ENCODE measurements around a stretch of chr17.

- PRO-cap: no peak
Observed at GRCh38 chr17:143743-144250, 6.4 kb downstream of the SCGB1C2 start.

GRCh38 chr17:182367-182877 lies 972 bp upstream of the DOC2B start:
- PRO-cap: no peak

DNA sequence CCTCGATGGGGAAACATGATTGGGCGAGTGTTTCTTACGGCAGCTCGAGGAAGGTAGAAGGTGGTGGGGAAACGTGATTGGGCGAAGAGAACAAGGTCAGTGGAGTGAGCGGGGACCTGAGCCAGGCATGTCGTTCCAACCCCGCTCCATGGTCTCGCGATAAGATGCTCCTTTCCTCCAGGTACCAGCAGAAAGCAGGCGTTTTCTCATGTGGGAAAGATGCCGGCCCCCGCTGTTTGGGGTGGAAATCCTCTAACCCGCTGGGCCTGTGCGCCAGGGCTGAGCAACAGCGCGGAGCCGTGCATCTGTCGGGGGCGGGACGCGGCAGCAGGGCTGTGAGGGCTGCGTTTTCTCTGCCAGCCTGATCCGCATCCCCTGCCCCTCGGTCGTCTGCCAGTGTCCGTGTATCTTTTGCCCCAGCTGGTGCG lies 25.6 kb upstream of the DOC2B start:
- PRO-cap: no peak

DNA sequence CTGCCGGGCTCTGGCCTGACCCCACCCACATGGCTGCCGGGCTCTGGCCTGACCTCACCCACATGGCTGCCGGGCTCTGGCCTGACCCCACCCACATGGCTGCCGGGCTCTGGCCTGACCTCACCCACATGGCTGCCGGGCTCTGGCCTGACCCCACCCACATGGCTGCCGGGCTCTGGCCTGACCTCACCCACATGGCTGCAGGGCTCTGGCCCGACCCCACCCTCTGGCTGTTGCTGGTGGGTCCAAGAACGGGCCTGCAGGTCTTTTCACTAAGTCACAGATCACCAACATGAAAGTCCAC lies 34.6 kb upstream of the DOC2B start:
- PRO-cap: no peak

DNA sequence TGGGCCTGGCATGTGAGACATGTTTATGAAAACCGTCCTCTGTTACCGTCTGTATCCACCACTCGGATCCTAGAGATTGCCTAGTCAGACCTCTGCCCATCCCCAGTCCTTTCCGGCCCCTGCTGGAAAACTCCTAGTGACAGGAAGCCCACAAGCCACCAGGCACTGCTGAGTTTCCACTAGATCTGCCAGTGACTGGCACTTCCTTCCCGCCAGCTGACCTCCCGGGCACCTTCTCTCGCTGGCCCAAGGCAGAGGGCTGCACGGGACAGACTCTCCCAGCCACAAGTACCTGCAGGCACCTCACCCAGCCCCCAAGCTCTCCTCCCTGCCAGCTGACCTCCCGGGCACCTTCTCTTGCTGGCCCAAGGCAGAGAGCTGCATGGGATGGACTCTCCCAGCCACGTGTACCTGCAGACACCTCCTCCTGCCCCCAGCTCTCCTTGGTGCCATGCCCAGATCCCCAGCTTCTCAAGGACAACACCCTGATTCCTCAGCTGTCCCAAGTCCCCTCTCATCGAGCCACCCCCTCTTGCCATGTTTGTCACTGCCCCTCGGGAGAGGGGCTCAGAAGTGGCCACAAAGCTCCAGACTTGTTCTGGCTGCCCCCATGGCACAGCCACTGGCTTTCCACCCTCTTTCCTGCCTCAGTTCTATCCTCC lies 66.4 kb upstream of the DOC2B start:
- PRO-cap: no peak

GRCh38 chr17:310951-311319 lies 41.7 kb downstream of the RPH3AL start:
- PRO-cap: no peak

DNA sequence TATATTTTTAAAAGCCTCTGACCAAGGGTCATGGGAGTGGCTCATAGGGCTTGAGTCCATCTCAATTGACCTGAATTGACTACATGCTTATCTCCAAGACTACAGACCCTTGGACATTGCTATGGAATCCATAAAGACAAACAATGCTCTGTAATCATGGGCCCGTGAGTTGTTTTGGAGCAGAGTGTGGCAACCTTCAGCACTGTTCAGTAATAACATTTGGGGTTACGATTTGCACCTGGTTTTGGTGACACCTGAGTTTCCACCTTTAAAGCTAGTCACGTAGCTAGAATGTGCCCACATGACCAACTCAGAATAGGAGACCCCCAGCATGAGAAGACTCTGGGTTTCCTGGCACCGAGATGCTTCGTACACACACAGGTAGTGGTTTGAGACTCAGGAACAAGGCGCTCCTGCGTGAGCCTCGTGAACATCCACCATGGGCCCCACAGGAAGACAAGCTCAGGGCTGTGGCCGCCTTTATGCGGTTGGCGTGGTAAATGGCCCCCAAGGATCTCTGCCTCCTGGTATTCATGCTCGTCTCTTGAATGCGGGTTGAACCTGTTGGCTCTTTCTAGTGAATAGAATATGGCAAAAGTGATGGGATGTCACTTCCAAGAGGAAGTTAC lies 9.1 kb downstream of the C17orf97 start:
- PRO-cap: no peak

GRCh38 chr17:423219-423477 lies 13.0 kb downstream of the C17orf97 start:
- PRO-cap: no peak

DNA sequence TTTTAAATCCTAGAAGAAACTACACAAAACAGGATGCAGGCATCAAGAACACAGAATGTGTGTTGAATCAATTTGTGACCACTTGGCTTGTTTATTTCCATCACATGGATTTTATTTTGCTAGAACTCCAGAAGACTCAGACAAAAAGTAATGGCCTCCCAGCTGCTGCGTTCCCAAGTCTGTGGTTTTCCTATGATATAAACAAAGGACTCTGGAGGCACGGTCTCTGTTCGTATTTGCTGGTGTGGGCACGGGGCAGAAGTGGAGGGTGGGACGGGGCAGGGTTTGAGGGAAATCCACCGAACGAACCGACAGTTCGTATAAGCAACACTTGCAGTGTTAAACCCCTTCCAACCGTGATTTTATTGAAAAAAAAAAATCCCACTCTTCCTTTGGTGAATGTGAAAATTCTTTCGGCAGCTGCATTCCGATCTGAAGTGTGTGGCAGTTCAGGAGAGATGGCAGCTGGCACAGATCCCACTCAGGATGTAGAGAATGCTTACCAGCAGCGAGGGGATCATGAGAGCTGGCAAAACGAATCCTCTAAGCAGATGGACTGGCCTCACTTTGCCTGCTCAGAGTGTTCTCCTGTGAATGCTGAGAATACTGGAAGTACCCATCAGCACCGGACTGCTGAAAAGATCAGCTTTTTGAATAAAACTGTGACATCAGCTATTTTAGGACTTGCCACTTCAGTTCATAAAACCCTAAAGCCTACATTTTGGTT lies 139.3 kb downstream of the C17orf97 start:
- PRO-cap: no peak

DNA sequence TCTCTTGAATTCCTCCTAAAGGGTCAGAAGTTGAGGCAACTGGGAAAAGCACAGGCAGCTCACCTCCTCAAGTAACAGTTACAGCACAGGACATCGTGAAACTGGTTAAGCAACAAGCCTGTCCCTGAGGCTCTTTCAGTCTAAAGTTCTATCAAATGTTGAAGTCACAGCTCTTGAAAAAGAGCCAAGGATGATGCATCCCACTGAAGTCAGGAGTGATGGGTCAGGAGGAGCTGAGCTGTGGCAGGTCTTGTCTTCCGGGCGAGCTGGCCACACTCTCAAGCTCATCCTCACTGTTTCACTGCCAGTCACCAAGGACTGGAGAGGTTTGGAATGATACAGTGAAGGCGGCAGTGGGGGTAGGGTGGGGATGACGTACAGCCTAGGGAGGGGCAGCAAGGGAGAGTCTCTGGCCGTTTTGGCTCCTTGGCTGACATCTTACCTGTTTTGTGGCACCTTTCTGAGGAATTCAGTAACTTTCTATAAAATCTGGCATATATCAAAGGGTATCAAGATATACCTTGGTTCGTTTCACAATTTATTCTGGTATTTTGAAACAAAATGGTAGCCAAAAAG lies 99.4 kb downstream of the VPS53 start:
- PRO-cap: no peak

DNA sequence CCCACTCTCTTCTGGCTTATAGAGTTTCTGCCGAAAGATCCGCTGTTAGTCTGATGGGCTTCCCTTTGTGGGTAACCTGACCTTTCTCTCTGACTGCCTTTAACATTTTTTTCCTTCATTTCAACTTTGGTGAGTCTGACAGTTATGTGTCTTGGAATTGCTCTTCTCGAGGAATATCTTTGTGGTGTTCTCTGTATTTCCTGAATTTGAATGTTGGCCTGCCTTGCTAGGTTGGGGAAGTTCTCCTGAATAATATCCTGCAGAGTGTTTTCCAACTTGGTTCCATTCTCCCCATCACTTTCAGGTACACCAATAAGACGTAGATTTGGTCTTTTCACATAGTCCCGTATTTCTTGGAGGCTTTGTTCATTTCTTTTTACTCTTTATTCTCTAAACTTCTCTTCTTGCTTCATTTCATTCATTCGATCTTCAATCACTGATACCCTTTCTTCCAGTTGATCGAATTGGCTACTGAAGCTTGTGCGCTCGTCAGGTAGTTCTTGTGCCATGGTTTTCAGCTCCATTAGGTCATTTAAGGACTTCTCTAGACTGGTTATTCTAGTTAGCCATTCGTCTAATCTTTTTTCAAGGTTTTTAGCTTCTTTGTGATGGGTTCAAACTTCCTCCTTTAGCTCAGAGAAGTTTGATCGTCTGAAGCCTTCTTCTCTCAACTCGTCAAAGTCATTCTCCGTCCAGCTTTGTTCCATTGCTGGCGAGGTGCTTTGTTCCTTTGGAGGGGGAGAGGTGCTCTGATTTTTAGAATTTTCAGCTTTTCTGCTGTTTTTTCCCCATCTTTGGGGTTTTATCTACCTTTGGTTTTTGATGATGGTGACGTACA lies 75.7 kb downstream of the VPS53 start:
- PRO-cap: no peak

DNA sequence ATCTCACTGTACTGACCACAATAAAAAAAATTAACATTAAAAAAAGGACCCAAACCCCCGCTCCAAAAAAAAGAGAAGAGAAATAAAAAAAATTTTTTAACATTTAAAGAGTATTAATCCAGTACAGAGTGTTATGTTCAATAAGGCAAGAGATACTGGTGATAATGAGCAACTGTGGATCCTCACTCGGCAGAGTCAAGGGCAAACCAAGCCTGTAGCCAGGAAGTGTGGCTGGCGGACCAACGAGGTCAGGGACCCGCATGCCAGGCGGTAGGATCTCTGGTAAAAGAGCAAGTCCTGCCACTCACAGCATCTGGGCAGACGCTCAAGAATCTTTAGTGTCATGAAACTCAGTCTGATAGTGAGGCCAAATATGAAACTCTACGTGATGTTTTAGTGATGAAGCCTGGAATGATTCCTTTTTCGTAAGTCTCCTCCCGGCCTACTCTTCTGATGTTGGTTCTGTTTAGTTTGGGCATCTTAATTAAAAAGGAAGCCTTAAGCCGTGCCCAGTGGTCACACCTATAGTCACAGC lies 8.3 kb upstream of the GEMIN4 start:
- PRO-cap: no peak

DNA sequence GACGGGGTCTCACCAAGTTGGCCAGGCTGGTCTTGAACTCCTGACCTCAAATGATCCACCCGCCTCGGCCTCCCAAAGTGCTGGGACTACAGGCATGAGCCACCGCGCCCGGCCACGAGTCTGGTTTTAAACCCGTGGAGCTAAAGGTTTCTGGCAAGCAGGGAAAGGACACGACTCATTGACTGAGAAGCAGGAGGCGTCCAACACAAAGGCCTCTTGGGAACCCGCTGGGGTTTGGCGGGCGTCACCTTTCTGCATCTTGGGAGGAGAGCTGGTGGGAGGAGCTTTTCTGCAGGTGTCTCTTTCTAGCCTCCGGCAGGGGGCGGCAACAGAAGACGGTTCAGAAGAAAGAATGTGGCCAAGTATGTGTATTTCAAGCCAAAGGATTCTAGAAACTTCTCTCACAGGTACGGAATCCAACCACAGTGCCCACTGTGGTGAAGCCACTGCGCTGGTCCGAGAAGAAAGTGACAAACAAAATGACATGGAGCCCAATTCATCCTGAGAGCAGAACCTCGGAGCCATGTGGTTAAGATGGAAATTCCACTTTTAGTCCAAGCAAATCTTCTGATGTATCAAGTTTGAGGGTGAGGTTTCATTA lies 97.4 kb downstream of the MRM3 start:
- PRO-cap: no peak

DNA sequence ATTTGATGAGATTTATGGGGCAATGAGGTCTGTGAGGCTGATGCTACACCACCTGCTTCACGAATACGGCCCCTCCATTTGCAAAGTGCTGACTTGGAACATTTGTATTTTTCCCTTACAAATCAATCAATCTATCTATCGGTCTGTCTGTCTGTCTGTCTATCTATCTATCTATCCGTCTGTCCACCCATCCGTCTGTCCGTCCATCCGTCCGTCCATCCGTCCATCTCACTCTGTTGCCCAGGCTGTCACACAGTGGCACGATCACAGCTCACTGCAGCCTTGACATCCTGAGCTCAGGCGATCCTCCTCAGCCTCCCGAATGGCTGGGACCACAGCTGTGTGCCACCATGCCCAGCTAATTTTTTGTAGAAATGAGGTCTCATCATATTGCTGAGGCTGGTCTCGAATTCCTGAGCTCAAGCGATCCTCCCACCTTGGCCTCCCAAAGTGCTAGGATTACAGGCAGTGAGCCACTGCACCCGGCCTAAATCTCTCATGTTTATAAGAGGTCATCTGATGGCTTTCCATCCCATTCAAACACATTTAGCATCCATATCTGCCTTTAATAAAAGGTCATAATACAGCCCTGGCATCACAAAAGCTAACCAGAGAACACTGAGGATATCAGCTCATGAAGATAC lies 88.6 kb downstream of the NXN start:
- PRO-cap: no peak

- PRO-cap: no peak
Observed at GRCh38 chr17:1038794-1039992, 42.3 kb downstream of the TIMM22 start.

GRCh38 chr17:1100379-1100907 lies 79.3 kb downstream of the ABR start:
- PRO-cap: no peak

DNA sequence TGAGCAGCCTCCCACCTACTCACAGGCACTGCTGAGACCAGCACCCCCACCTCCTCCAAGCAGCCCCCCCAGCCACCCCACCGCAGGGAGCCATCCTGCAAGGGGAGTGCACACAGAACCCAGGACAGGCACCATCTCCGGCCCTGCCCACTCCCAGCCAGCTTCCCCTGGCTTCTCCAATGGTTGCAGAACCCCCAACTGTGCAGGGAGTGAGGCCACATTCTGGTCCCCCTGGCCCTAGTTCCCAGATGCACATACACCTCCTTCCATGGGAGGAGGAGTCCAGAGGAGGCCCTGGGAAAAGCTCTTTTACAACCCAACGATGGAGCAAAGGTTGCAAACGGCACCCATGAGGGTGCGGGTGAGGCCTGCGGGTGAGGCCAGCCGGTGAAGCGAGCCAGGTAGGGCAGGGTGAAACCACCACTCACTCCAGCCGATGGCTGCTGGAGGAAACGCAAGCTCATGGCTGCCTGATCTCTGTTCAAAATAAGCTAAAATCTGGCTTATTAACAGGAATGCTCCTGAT lies 69.7 kb downstream of the ABR start:
- PRO-cap: bidirectional peak, plus-strand start at position 337 of the sequence, minus-strand start at position 97 of the sequence

GRCh38 chr17:1110581-1111222 lies 69.1 kb downstream of the ABR start:
- PRO-cap: bidirectional peak, plus-strand start at chr17:1111091, minus-strand start at chr17:1111010

- PRO-cap: no peak
Observed at GRCh38 chr17:1176799-1177318, 2.9 kb downstream of the ABR start.

DNA sequence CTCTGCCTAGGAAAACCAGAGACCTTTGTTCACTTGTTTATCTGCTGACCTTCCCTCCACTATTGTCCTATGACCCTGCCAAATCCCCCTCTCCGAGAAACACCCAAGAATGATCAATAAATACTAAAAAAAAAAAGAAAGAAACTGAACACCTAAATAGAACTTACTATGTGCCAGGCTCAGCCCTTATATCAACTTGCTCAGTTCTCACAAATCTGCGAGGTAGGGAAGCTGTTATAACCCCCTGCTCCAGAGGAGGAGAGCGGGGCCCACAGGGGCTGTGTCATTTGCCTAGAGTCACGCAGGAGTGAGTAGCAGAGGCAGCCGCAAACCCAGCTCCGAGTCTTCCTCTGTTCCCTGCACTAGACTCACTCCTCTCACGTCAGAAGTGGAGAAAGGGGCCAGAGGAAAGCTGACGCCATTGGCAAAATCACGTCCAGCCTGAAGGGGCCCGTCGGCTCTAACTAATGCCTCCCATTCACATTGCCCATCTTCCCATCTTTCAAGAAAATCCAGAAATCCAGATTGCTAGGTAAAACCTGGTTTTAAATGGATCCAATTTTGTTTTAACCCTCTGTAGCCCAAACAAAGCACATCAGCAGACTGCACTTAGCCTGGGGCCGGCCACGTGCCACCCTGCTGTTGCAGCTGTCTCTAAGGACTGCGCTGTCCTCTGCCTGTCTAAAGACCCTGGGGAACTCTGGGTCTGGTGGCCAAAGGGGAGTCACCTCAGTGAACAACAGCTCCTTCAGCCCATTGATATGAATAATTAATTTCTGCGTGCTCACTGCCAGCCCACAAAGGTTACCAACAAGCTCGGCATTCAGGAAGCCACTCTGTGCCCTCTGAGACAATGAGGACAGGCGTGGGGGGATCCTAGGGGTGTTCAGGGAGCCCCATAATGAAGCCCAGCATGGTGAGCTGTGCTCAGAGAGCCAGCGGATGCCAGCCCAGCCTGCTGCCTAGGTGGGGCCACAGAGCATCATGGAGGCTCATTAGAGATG lies 36.6 kb upstream of the ABR start:
- PRO-cap: no peak